ENCODE measurements around the gene TMIGD1.

DNA sequence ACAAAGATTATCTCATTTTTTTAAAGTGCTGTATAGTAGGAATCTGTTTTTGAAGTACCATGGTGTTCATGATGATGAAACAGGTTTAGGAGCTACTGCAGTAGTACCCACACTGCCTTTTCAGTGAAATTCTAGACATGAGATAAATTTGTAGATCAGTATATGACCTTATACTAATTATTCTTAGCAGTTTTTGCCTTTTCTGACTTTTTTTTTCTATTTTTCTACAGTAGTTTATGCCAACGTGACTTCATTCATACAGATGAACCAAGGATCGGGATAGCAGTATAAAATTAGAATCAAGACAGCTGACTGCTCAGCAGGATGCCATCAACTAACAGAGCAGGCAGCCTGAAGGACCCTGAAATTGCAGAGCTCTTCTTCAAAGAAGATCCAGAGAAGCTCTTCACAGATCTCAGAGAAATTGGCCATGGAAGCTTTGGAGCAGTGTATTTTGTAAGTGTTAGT, 61.1 kb downstream of the TAOK1 start:
- RRBS: no CpG with 5 or more reads among the region's 2 CpGs

DNA sequence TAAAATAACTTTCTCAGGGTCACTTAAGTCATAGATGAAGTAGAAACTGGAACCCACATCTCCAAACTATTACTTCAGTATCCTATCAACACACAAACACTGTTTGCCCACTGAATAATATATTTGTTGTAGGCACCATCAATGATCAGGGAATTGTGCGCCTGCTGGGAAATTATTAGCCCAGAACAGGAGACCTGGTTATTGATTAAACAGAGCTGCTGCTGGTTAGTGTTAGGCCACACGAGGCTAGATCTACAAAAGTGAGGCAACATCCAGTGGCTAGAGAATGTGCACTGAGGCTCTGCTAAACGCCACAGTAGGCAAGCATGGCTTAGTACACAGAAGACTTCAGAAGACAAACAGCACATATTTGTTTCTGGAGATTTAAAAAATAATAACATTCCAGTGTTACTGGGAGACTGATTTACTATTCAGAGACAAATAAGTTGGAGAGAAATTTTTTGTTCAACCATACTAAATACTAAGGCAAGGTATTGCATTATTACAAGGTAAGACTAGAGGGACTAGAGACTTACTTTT, 11.0 kb downstream of the ABHD15 start:
- RRBS: no CpG with 5 or more reads among the region's 3 CpGs

DNA sequence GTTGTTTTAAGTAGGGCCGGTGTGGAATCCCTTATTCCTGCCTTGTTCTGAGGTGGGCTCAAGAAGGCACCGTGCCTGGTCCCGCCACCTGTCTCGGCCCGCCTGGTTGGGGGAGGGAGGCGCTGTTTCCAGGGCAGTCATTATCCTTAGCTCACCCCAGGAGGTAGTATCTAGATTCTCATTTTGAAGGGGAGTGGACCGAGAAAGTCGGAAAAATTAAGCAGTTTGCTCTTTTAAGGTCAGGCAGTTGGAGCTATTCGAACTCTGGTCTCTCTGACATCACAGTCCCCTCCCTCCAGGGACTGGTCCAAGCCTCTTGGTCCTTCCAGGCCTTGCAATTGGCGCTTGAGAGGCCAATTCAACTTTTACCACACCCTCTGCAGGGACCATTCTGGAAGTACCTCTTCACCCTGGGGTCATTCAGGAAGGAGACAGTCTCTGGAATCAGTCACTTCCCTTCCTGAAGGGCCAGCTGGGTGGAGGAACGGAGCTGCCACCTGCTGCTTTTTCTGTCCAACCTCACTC, 830 bp upstream of the ANKRD13B start:
- RRBS: no CpG with 5 or more reads among the region's 11 CpGs

DNA sequence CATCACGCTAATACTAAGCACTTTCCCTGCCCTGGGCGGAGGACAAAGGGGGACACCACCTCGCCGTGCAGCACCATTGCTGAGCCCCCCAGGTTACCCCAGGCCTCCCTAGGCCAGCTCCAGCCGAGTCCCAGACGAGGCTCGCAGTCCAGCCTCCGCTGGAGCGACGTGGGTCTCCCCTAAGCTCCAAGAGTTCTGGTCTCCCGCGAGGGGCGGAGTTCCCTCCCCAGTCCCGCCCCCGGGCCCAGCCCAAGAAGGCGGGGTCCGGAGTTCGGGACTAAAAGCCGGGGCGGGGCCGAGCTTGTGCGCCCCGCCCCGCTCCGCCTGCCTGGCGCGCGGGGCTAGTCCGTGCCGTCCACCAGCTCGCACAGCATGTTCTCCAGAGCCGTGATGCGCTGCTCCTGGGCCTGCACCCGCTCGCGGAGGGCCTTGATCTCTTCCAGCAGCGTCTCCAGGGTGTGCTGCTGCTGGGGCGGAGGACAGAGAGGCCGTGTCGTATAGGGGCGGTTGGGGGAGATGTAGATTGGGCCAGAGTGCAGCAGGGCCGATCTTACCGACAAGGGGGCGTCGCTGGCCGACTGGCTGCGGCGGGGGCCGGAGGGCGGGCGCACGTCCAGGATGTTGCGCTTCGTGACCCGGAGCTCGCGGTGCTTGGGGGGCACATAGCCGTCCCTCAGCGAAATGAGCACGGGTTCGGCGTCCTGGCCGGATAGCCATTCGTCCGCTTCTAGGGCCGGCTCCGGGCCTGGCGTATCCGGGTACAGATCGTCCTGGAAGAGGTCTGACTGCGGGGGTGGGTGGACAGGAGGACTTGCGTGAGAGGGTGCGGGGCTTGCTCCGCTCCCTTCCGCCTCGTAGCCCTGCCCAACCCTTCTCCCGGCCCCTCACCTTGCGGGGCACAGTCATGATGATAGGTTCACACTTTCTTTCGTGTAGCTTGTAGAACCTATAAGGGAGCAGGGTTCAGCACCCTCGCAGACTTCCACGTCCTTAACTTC, 7.0 kb downstream of the CORO6 start:
- RRBS: 5% methylated on average over 15 of the region's 81 CpGs

DNA sequence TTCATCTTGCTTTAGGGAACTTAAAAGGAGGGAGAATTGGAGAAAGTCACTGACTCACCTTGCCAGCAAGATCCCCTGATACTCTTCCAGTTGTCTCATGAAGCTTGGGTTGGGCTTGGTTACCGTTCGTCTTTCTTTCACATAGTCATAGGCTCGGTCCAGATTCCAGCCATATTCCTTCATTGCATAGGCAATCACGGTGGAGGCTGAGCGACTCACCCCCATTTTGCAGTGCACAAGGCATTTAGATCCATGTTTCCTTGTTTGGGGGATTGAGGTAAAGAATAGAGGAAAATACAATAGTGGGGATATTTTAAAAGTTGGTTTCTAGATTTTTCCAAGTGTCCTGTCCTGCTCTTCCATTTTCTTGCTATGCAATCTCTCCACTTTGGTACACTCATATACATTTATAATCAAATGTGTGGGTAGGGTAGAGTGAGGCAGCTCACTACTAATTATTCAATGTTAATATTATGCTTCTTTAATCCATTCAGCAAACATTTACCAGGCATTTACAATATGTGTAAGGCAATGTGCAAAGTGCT, 25.4 kb upstream of the CORO6 start:
- RRBS: no CpG with 5 or more reads among the region's 5 CpGs

GRCh38 chr17:29705329-29706343, 82.9 kb upstream of the CORO6 start:
- RRBS: no CpG with 5 or more reads among the region's 4 CpGs

DNA sequence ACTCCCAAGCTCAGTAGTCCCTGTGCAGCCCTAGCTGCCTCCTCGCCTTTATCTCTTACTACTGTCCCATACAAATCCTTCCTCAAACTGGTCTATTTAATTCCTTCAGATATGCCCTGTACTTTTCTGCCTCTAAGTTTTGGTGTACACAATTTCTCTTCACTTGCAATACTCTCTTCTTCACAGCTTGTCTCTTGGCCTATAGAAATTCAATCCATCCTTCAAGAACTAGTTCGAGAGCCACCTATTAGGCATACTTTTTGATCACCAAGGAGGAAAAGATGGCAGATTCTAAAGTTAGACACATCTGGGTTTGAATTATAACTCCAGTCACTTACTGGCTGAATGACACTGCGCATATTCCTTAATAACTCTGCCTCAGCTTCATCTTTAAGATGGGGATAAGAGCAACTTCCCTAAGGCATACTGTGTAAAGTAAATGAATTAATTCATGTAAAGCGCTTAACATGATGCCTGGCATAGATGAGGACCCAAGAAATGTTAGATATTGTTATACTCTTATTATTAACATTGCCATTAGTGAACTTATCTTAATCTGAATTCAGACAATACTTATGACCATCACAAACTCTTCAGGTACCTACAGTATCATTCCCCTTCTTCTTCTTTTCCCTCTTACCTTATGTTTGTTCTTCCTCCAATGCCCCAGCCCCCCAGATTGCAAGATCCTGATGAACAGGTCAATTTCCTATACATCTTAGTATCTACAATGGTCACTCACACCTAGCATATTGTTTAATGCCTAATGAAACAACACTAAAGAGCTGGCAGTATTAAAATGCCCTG, 3.2 kb downstream of the SSH2 start:
- RRBS: no CpG with 5 or more reads among the region's 4 CpGs

DNA sequence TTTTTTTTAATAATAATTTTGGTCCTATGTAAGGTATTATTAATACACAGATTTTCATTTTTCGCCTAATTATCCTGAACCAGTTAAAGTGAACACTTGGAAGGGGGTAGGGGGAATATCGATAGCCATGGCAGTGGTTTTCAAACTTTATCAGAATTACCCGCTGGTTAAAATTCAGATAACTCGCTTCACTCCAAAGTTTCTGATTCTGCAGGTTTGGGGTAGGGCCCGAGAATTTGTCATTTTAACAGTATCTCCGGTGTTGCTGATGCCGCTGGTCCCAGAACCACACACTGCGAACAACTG, 355 bp upstream of the NSRP1 start:
- RRBS: 7% methylated on average over 2 of the region's 8 CpGs

GRCh38 chr17:30238278-30238776, 2.8 kb upstream of the SLC6A4 start:
- RRBS: no CpG with 5 or more reads among the region's 20 CpGs

- RRBS: no CpG with 5 or more reads among the region's 2 CpGs
Measured at GRCh38 chr17:30323856-30324397, 9.9 kb downstream of the TMIGD1 start.

DNA sequence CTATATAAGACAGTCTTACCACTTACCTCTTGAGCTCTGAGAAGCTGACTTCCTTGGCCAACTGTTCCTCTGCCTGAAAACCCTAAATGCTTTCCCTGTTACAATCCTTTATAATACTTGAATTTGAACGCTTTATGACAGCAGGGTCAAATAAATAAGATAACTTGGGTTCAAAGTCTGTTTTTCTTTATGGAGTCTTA, at the start of gene TMIGD1:
Gene TMIGD1 (minus strand): TSS at position 84 of the 200 bp plus-strand sequence.
- RRBS: no CpG with 5 or more reads among the region's 1 CpG

GRCh38 chr17:30381395-30381829, 2.7 kb downstream of the CPD start:
- RRBS: no CpG with 5 or more reads among the region's 3 CpGs

DNA sequence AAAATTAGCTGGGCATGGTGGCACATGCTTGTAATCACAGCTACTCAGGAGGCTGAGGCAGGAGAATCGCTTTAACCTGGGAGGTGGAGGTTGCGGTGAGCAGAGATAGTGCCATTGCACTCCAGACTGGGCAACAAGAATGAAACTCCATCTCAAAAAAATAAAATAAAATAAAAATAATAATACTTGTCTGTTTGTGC, 24.1 kb downstream of the CPD start:
- RRBS: no CpG with 5 or more reads among the region's 2 CpGs

- RRBS: no CpG with 5 or more reads among the region's 5 CpGs
Measured at GRCh38 chr17:30437040-30437569, 40.1 kb upstream of the GOSR1 start.

GRCh38 chr17:30550867-30551332, 73.7 kb downstream of the GOSR1 start:
- RRBS: no CpG with 5 or more reads among the region's 4 CpGs

DNA sequence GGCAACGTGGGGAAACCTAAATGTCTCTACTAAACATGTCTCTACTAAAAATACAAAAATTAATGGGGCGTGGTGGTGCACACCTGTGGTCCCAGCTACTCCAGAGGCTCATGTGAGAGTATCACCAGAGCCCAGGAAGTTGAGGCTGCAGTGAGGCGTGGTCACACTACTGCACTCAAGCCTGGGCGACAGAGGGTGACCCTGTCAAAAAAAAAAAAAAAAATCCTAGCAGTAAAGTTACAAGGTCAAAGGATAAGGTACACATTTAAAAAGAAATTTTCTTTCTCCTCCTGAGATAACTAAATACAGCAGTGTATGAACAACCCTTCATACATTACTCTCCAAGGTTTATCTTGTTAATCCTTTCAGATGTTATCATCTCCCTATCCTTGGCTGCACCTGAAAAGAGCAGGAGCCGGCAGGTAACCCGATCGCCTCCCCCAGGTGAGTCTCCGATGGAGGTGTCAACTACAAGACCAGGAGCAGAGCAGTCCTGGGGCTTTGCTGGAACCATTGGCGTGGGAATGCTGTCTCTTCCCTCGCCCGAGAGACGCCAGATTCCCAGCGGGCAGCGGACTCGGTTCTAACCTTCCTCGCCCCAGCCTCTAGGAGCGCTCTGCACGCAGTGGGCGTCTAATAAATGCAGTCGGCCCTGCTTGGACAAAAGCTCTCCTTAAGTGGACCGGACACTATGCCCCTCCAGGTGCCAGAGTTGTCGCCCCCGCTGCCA, 122.5 kb downstream of the GOSR1 start:
- RRBS: no CpG with 5 or more reads among the region's 23 CpGs

- RRBS: 3% methylated on average over 22 of the region's 96 CpGs
Measured at GRCh38 chr17:30731126-30732234, 93.0 kb downstream of the CRLF3 start.

DNA sequence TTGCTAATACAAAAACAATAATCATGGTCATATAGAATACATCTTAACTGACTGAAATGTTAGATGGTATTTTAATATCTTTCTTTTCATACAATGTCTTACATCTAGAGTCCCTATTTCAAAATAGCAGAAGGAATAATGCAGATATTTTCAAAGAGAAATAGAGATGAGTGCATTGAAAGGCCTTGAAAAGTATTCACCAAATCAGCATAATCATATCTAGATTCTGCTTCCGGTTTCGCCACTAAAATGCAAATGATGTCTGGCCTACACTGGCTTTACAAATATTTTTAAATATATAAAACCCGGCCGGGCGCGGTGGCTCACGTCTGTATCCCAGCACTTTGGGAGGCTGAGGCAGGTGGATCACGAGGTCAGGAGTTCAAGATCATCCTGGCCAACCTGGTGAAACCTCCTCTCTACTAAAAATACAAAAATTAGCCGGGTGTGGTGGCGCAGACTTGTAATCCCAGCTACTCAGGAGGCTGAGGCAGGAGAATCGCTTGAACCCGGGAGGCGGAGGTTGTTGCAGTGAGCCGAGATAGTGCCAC, 1.6 kb downstream of the CRLF3 start:
- RRBS: 89% methylated on average over 3 of the region's 14 CpGs

GRCh38 chr17:31008999-31009588, 38.3 kb downstream of the RNF135 start:
- RRBS: 6% methylated on average over 7 of the region's 33 CpGs